ENCODE results near the gene ANGEL2.

DNA sequence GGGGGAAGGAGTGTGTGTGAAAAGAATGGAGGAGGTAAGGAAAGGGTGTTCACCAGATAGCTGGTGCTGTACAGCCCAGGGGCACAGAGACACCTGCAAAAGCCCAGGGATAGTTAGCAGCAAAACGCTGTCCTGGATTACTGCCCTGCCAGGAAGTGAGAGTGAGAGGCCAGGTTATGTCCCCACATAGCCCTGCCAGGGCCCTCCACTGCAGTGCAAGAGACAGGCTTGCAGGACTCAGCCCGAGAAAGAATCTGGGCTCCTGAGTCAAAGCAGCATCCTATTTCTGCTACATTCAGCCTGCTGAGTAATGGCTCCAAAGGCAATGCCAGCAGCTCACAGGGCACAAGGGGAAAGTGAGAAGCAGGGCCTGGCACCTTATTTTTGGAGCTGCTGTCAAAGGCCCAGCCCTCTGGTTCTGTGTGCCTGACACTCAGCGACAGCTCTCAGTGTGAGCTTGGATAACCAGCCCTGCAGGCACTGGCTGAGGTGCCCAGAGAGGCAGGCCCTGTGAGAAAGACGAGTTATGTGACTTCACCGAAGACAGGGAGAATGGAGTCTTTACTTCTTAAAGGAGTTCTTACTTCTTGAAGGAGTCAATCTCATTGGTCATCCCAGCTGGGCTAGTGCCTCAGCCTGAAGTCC, 83.9 kb downstream of the DTL start:
- RRBS = no CpG with 5 or more reads among the region's 5 CpGs

DNA sequence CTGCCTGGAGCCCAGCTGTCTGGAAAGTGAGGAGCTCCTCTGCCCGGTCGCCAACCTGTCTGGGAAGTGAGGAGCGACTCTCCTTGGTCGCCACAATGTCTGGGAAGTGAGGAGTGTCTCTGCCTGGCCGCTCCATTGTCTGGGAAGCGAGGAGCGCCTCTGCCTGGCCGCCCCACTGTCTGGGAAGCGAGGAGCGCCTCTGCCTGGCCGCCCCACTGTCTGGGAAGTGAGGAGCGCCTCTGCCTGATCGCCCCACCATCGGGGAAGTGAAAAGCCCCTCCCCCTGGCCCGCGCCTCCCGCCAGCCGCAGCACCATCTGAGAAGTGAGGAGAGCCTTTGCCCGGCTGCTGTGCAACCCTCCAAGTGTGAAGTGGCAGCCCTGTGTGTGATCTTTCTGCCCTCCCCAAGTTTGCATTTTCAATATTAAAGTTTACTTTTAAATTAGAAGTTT, 95.1 kb upstream of the PPP2R5A start:
- RRBS = no CpG with 5 or more reads among the region's 19 CpGs

DNA sequence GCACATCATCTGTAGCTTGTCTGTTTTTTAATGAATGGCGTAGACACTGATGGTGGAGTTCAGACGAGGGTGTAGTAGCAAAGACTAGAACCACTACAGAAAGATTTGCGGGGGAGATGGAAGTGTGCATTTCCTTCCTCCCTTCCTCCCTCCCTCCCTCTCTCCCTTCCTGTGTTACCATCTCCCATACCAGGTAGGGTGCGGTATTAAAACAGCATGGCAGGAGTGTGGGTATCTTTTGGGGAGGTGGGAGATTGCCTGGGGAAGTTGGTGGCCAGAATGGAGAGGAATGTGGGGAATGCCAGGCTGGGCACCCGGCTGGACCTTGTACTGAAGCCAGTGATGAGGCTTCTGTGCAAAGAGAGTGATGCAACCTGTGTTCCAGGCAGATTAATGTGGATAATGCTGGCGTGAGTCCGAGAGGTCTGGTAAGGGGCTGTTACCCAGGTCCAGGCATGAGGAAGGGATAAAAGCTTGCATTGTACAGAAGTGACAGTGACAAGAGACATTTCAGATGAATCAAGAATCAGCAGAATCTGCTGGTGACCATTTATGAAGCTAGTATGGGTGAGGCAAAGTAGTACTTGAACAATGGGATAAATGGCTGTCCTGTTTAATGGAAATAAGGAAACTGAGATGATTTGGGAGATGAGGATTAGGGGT, 30.3 kb upstream of the PPP2R5A start:
- RRBS = no CpG with 5 or more reads among the region's 7 CpGs

- RRBS = no CpG with 5 or more reads among the region's 8 CpGs
These were observed 58.0 kb downstream of the PACC1 start for GRCh38 chr1:212356263-212357522.

DNA sequence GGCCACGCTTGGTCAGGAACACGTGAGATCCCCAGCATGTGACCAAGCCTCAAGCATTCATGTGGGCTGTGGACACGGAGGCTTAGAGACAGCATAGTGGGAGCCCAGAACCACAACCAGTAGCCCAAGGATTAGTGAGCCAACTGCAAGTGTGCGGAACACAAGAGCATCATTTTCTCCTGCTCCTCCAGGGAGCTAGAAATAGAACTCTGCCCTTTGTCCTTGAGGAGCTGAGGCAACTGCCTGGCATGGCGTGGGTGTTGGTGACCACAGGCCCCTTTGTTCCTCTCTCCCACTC, 50.2 kb downstream of the NENF start:
- RRBS = no CpG with 5 or more reads among the region's 5 CpGs

DNA sequence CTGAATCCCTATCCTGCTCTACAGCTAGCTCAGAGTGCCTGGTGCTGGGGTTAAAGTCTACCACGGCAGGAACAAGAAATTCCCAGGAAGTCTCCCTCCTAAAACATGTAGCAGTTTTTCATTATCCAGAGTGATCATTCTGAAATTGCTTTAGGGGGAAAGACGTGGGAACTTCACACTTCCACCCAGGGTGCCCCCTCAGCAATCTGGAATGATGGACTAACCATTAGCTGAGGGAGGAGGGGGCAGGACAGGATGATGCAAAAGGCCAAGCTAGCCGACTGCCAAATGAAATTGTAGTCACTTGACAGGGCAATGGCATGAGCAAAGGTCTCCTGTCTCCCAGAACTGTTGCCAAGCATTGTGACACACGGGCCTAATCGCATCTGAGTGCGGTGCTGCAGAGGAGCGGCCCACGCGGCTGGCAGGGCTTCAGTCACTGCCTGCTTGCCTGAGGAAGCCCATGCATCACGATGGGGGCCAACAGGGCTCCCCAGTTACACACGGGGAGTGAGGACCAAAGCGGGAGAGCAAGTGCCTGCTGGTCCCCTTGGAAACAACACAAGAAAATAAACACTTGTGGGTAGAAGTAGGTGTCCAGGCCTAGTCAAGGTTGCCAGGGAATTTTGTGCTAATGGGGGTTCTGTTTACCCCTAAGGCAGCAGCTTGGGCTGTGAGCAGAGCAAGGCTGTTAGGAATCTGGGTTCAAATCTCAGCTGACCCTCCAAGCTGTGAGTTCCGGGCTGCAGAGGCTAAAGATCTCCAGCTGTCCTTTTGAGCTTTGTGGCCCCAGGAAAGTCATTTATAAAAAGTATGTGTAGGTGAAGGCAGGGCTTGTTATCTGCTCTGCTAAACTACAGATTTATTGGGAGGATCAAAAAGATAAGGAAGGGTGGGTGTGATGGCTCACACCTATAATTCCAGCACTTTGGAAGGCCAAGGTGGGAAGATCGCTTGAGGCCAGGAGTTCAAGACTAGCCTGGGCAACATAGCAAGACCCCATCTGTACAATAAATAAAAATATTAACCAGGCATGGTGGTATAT, 85.9 kb downstream of the NENF start:
- RRBS = no CpG with 5 or more reads among the region's 14 CpGs

DNA sequence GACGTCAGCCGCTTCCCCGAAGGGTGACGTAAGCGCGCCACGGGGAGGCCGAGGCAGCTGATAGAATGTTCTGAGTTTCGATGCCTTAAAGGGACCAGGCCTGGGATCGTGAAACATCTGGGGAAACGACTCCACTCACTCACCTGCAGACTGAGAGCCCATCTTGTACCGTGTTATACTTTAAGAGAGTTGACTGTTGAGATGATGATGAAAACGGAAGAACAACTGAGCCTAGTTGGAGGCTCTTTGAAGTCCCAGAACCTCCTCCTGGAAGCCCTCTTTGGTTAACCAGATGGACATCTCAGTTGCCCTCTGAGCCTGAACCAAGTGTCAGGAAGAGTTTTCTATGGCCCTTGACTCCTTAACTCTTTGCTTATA, 49.5 kb upstream of the ATF3 start:
- RRBS = no CpG with 5 or more reads among the region's 13 CpGs

GRCh38 chr1:212618283-212619269, 5.7 kb upstream of the GARIN4 start:
- RRBS = 75% methylated on average over 2 of the region's 12 CpGs

- RRBS = 56% methylated on average over 3 of the region's 11 CpGs
These were observed 32.1 kb downstream of the BATF3 start for GRCh38 chr1:212667163-212668297.

- RRBS = no CpG with 5 or more reads among the region's 12 CpGs
These were observed 477 bp upstream of the FLVCR1 start for GRCh38 chr1:212857633-212857962.

GRCh38 chr1:212858624-212859280, 677 bp downstream of the FLVCR1 start:
- RRBS = 6% methylated on average over 7 of the region's 35 CpGs

DNA sequence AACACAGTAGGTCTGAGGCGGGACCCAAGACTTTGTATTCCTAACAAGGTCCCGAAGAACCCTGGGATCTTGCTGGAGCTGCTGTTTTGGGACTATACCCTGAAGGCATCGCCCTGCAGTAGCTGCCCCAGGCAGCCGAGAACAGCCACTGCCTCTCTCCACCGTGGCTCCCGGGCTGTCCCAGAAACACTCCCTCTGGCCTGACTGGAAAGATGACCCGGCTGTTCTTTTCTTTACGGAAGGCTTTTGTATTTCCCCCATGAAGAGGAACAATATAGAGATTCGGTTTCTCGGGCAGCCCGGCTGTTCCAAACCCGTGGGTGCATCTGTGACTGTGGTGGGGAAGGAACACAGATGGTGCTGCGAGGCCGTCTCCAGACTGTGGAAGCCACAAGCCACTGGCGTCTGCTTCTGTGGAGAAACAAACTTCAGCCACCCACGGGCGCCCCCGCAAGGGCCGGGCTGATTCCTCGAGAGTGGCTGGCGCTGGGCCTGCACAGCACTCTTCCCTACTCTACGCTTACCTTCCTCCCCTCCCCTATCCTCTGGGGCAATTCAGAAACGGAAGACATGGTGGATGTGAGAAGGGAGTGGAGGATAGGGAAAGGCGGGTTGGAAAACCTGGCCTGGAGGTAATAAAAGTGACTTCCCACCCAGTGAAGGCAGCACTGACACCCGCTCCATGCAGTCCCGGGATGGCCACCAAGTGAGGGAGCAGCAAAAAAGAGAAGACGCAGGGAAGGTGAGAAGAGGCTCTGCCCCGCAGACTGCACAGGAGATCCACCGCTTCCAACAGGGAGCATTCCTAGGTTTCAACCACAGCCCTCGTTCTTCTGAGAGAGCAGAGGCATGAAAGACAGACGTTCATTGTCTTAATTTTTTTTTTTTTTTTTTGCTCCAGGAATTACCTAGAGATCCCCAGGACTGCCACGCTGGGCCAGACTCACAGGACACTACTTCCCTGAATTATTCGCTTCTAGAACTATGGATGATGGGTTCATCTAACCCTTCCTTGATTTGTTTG, 33.6 kb upstream of the VASH2 start:
- RRBS = 73% methylated on average over 6 of the region's 33 CpGs

- RRBS = no CpG with 5 or more reads among the region's 13 CpGs
These were observed 29.0 kb downstream of the VASH2 start for GRCh38 chr1:212979204-212979846.

DNA sequence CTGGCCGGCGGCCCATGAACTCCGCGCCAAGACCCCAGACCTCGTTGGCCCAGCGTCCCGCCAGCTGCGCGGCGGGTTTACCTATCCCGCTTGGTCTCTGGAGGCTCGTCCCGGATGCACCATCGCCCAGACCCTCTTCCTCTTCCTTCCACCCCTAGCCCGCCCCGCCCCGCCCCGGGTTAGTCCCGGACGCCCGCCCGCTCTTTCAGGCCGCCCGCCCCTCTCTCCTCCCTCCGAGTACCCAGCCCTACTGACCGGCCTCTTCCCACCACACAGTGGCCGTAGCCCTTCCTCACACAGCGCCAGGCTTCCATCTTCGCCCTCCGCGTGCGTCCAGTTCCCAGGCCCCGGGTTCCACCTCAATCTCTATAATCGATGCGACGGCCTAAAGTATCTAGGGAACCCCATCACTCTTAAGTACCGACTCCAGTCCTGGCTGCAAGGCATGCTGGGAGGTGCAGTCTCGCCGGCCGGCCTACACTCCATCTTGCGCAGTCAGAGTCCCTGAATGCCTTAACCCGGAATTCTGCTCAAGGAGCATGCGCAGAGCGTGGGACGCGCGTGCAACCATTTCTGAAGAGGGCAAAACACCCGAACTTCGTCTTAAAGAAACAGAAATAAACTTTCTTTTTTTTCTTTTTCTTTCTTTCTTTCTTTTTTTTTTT, at the start of gene ANGEL2:
TSS of gene ANGEL2 (minus strand) at position 510 of the 665 bp plus-strand sequence.
- RRBS = 4% methylated on average over 28 of the region's 49 CpGs

DNA sequence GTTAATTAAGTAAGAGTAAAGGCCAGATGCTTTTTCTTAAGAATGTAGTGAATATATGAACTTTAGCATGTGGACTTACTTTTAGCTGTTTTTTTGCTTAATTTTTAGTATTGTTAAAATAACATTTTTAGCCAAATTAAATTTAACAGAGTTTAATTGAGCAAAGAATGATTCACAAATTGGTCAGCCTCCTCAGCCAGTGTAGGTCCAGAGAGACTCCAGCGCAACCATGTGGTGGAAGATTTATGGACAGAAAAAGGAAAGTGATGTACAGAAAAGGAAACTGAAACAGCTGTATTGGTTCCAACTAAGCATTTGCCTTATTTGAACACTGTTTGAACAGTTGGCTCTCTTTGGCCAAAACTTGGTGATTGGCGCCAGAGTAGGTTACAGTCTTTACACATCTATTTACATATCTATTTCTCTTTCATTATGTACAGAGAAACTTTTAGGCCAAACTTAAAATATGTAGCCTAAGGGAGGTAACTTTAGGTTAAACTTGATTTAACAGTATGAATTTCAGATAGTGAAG, 19.3 kb downstream of the RPS6KC1 start:
- RRBS = no CpG with 5 or more reads among the region's 2 CpGs

- RRBS = no CpG with 5 or more reads among the region's 6 CpGs
These were observed 10.8 kb upstream of the PROX1 start for GRCh38 chr1:213976989-213977365.

- RRBS = 3% methylated on average over 41 of the region's 59 CpGs
These were observed 626 bp downstream of the SMYD2 start for GRCh38 chr1:214281319-214282251.

GRCh38 chr1:214337356-214338191, 56.6 kb downstream of the SMYD2 start:
- RRBS = no CpG with 5 or more reads among the region's 10 CpGs

- RRBS = no CpG with 5 or more reads among the region's 6 CpGs
These were observed 81.4 kb downstream of the SMYD2 start for GRCh38 chr1:214362336-214362705.

Measured in islet of Langerhans (tissue), 1 donor.